ENCODE data around the genes PRDM9, CDH9 and GOLPH3.

DNA sequence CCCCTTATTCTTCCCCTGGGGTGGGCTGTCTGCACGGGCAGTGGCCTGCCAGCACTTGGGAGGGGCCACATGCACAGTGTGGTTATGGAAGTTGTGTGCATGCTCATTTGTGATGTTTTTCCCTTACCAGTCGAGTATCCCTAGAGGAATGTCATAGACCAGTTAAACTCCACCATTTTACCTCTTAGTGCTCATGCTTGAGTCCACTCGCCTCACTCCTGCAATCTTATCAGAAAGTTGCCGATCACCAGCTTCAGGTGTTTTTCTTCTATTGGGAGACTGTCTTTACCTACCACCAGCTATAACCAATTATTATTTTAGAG is 584.8 kb downstream of the CDH18 start:
- RRBS, 2 experiments, result no CpG with 5 or more reads among the region's 4 CpGs
CAGE:
- cytosol, long polyA minus RNA, result no peak
- cytosol, long polyA plus RNA, result no peak
- long polyA plus RNA, result no peak
- nucleus, long polyA minus RNA, result no peak
- nucleus, long polyA plus RNA, result no peak

DNA sequence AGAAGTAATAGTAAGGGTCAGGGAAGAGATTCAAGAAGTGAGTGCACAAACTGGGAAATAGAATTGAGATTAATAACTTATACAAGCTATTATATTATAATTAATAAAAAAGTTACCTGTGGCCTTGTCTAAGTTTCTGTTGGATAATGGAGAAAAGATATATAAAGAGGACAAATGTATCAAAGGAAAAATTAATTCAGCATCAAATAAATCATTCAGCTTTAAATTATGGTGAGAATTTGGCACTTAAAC is 321.3 kb downstream of the CDH18 start:
CAGE:
- cytosol, long polyA minus RNA, result no peak
- cytosol, long polyA plus RNA, result no peak
- long polyA plus RNA, result no peak
- nucleus, long polyA minus RNA, result no peak
- nucleus, long polyA plus RNA, result no peak

- RRBS, 2 experiments, result no CpG with 5 or more reads among the region's 4 CpGs
CAGE:
- cytosol, long polyA minus RNA, result no peak
- cytosol, long polyA plus RNA, result no peak
- long polyA plus RNA, result no peak
- nucleus, long polyA minus RNA, result no peak
- nucleus, long polyA plus RNA, result no peak
Observed at GRCh38 chr5:20469067-20469345, 481.0 kb upstream of the CDH18 start.

DNA sequence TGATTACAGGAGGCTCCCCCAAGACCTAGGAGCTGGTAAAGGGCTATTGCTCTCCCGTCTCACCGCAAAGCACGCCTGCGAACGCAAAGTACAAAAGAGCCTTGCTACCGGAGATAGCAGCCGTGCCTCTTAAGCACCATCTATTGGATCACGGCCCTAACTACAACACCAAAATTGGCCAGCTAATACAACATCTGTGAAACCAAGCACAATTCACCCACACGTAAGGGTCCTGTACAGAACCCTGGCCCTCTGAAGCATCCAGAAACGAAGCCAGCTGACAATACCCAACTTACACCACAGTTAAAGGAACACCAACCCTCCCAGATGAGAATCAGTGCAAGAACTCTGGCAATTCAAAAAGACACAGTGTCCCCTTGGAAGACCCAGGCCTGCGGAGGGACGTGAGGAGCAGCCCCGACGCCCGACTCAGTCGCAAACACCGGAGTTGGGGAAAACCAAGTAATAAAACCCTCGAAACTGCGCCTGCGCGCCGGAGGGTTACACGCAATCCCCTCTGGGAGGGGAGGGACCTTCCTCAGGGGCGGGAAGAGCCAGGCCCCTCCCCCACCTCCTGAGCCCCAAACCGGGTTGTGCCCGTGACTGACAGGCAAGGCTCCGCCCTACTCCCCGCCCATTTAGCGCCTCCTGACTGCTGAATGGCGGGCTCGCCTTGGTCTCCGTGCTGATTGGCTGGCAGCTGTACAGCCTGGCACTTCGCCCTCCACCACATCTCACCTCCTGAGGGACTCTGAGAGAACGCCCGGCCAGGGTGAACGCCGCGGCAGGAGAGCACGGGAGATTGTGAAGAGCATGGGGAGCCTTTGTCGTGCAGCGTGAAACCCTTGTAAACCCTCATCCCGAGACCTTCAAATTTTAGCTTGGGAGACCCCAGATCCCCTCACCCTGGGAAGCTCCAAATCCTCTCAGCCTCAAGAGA is at the start of gene PRDM9:
PRDM9 (plus strand) TSS at position 744 of the 940 bp plus-strand sequence.
- RRBS, 2 experiments, result 0 to 5% methylated on average over 2 of the region's 42 CpGs
CAGE:
- cytosol, long polyA minus RNA, result no peak
- cytosol, long polyA plus RNA, result no peak
- long polyA plus RNA, result no peak
- nucleus, long polyA minus RNA, result no peak
- nucleus, long polyA plus RNA, result no peak

DNA sequence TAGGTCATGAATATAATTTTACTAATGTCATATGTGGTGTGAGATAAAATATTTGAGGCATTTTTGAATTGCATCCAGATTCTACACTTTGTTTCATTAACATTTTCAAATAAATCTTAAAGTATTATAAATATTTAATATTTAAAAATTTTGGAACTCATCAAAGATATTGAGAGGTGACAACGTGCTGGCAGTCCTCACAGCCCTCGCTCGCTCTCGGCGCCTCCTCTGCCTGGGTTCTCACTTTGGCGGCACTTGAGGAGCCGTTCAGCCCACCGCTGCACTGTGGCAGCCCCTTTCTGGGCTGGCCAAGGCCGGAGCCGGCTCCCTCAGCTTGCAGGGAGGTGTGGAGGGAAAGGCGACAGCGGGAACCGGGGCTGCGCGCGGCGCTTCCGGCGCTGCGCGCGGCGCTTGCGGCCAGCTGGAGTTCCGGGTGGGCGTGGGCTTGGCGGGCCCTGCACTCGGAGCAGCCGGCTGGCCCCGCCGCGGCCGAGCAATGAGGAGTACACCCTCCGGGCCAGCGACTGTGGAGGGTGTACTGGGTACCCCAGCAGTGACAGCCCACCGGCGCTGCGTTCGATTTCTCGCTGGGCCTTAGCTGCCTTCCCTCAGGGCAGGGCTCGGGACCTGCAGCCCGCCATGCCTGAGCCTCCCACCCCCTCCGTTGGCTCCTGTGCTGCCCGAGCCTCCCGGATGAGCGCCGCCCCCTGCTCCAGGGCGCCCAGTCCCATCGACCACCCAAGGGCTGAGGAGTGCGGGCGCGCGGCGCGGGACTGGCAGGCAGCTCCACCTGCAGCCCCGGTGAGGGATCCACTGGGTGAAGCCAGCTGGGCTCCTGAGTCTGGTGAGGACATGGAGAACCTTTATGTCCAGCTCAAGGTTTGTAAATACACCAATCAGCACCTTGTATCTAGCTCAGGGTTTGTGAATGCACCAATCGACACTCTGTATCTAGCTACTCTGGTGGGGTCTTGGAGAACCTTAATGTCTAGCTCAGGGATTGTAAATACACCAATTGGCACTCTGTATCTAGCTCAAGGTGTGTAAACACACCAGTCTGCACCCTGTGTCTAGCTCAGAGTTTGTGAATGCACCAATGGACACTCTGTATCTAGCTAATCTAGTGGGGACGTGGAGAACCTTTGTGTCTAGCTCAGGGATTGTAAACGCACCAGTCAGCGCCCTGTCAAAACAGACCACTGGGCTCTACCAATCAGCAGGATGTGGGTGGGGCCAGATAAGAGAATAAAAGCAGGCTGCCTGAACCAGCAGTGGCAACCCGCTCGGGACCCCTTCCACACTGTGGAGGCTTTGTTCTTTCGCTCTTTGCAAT is 444.0 kb downstream of the PRDM9 start:
- RRBS, 2 experiments, result 23 to 38% methylated on average over 6 of the region's 63 CpGs
CAGE:
- cytosol, long polyA minus RNA, result no peak
- cytosol, long polyA plus RNA, result no peak
- long polyA plus RNA, result no peak
- nucleus, long polyA minus RNA, result no peak
- nucleus, long polyA plus RNA, result no peak

DNA sequence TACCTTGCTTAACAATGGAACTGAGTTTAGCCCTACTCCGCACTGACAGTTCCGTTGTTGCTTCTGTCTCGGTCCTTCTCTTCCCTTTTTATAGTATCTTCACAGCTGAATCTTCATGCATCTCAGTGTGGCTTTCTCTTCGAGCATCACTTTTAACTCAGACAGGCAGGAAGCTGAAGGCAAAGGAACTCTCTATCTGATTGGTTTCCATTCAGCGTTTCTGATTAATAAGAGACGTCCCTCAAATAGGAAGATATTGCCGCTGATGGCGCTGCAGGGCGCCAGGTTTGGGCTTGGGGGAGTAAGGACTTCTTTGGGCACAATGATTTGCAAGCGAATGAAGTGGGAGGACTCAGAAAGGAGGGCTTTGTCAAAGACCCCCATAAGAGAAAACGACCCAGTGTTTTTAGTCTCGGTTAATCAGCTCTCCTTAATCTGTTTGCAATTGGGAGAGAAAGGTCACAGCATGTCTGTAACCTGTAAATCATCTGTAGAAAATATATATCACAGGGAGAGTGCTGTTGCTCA is at the start of gene CDH9:
CDH9 (minus strand) TSS at position 127 of the 528 bp plus-strand sequence.
- RRBS, 2 experiments, result no CpG with 5 or more reads among the region's 12 CpGs
CAGE:
- cytosol, long polyA minus RNA, result no peak
- cytosol, long polyA plus RNA, result no peak
- long polyA plus RNA, result no peak
- nucleus, long polyA minus RNA, result no peak
- nucleus, long polyA plus RNA, result no peak

GRCh38 chr5:27471848-27473283 is 434.0 kb upstream of the CDH9 start:
- RRBS, 2 experiments, result no CpG with 5 or more reads among the region's 18 CpGs
CAGE:
- cytosol, long polyA minus RNA, result start-site peak on the plus strand at chr5:27472295-27472301, 93 reads; start-site peak on the plus strand at chr5:27472405-27472455, 121 reads; start-site peak on the plus strand at chr5:27472918-27473007, 10 reads; start-site peak on the plus strand at chr5:27473079-27473133, 7 reads
- cytosol, long polyA plus RNA, result no peak
- long polyA plus RNA, result start-site peak on the plus strand at chr5:27472270-27472451, 348 and 571 reads in 2 replicates
- nucleus, long polyA minus RNA, result no peak
- nucleus, long polyA plus RNA, result start-site peak on the plus strand at chr5:27472293-27472469, 3,062 and 3,435 reads in 2 replicates

DNA sequence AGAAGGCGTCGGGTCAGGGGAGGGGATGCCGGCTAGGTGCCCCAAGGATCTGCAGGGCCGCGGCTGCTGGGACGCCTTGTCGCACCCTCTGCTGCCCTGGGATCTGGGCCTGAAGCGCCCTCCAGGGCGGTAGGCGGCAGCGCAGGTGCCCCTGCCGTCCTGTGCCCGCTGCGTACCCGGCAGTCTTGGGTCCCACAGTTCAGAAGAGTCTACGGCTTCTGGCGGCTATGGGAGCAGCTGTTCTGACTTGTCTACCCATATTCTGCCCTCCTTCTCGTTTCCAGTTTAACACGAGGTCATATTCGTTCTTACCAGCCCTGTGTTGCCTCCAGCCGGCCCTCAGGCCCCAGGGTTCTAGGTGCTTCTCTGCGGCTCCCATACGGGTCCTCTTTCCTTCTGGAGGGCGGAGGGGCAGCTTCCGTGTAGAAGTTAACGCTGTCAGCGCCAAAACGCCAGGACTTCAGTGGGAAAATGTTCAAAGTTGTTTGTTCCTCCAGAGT is 1771.9 kb upstream of the CDH9 start:
- RRBS, 2 experiments, result 90 to 100% methylated on average over 3 of the region's 28 CpGs
CAGE:
- cytosol, long polyA minus RNA, result no peak
- cytosol, long polyA plus RNA, result no peak
- long polyA plus RNA, result no peak
- nucleus, long polyA minus RNA, result no peak
- nucleus, long polyA plus RNA, result no peak

DNA sequence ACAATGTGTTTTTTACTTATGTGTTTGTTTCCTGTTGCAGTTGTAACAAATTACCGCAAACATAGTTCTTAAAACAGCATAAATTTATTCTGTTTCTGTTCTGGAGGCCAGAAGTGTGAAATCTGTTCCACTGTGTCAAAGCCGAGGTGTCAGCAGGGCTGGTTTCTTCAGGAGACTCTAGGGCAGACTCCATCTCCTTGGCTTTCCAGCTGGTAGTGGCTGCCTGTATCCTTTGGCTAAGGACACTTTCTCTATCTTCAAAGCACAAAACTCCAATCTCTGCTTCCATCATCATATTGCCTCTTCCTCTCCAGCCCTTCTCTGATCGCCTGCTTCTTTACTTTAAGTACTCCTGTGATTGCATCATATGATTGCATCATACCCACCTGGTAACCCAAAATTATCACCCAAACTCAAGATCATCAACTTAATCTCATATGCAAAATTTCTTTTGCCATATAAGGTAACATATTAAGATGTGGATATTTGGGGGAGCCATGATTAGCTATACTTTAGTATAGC is 1092.7 kb upstream of the CDH6 start:
- RRBS, 2 experiments, result no CpG with 5 or more reads among the region's 3 CpGs
CAGE:
- cytosol, long polyA minus RNA, result no peak
- cytosol, long polyA plus RNA, result no peak
- long polyA plus RNA, result no peak
- nucleus, long polyA minus RNA, result no peak
- nucleus, long polyA plus RNA, result no peak

DNA sequence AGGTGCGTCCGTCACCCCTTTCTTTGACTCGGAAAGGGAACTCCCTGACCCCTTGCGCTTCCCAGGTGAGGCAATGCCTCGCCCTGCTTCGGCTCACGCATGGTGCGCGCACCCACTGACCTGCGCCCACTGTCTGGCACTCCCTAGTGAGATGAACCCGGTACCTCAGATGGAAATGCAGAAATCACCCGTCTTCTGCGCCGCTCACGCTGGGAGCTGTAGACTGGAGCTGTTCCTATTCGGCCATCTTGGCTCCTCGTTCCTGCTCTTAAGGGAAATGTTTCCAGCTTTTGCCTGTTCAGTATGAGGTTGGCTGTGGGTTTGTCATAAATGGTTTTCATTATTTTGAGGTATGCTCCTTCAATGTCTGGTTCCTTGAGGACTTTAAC is 369.8 kb upstream of the CDH6 start:
- RRBS, 2 experiments, result no CpG with 5 or more reads among the region's 17 CpGs
CAGE:
- cytosol, long polyA minus RNA, result no peak
- cytosol, long polyA plus RNA, result no peak
- long polyA plus RNA, result no peak
- nucleus, long polyA minus RNA, result no peak
- nucleus, long polyA plus RNA, result no peak

DNA sequence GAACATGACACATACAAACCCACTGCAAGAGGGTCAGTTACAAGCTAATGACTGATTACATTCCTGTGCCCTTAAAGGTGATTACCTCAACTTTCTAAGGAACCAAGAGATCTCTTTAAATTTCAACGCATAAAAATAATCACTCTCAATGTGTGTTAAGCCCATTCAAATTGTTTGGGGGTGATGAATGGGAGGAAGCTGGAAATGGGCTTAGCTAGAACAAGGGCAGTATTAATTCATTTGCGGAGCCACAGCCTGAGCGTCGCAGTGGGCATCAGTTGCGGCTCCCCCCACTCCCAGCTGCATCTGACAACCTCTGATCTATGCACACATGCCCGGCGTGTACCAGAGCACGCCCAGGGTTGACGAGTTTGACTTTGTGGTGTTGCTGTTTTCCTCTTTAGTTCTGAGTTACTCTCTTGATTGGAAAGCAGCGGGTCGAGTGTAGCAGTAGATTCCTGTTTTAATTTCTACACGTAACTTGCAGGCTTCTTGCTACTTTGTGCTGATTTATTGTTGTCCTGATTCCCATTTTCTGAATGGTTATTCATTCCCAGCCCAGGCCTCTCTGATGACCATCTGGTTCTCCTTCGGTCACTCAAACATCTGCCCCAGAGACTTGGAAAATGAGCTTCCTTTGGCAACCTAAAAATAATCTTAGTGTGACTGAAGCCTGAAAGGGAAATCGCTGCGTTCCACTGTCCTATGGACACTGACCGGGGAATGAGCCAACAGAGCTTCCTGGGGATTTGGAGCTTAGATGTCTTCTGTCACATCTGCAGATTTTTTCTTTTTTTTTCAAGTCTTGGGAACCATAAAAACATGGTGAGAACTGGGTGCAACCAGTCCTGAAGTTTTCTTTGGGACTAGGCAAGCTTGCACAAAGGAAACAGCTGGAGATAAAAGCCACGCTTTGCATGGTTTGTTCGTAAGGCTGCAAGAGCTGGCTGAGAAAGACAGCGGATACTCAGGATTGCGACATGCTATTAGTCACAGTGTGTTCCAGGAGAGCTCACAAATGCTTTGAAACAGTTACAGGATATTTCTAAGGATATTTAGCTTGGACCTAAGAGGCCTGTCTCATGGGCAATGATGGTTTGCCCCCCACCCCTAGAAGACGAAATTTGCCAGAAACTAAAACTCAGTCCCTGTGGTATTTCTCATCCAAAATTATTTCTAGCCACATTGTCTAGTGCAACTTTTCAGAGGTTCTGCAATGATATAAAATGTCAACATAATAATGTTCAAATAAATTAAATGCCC is 146.4 kb downstream of the GOLPH3 start:
- RRBS, 2 experiments, result no CpG with 5 or more reads among the region's 21 CpGs
CAGE:
- cytosol, long polyA minus RNA, result no peak
- cytosol, long polyA plus RNA, result no peak
- long polyA plus RNA, result no peak
- nucleus, long polyA minus RNA, result no peak
- nucleus, long polyA plus RNA, result no peak

DNA sequence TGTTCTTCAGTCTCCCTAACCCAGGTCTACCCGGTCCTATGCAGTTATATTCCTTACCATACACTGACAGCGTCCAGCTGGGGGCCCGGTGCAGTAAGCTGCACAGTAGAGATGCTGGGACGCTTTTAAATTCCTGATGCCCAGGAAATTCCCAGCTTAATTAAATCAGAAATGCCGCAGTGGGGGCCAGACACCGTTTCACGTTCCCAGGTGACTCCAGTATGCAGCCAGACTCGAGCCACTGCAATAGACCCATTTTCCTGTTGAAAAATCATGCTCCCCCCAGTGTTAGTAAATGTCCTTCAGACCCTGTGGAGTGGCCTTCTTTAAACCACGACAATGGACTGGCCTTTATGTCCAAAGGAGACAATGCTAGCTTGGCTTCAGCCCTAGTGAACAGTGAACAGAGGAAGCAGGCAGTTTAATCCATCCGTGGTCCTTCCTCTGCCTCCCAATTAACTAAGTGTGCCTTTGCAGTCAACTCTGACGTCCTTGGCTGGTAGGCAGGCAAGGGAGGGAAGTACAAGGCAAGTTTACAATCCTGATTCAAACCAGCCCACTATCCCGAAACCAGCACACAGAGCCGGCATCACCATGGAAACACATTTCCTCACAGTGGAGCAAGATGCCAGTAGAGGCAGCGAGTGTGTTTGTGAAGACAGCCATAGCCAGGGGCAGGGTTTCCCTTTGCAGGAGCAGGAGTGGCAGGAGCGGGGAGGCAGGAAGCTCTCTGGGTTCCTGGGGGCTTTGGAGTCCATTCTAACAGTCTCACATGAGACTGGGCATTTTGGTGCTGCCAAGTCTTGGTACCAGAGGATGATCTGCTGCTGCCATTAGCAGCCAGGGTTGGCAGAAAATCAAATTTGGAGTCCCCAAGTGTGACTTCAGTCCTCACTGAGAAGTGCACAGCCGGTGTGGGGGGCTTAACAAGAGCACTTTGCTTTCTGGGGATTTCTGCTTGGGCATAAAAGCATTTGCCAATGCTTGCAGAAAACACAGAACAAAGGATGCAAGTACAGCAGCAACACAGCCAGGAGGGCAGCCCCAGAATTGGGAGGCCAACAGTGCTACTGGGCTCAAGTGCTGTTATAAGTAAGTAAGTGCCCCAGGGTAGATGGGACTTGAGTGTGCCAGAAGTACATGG is 73.9 kb downstream of the GOLPH3 start:
- RRBS, 2 experiments, result no CpG with 5 or more reads among the region's 16 CpGs
CAGE:
- cytosol, long polyA minus RNA, result no peak
- cytosol, long polyA plus RNA, result no peak
- long polyA plus RNA, result no peak
- nucleus, long polyA minus RNA, result no peak
- nucleus, long polyA plus RNA, result no peak

- RRBS, 2 experiments, result no CpG with 5 or more reads among the region's 2 CpGs
CAGE:
- cytosol, long polyA minus RNA, result no peak
- cytosol, long polyA plus RNA, result no peak
- long polyA plus RNA, result no peak
- nucleus, long polyA minus RNA, result start-site peak on the minus strand at chr5:32169421-32169450, 20 reads; start-site peak on the minus strand at chr5:32169542-32169558, 21 reads; start-site peak on the minus strand at chr5:32169724-32169812, 32 reads
- nucleus, long polyA plus RNA, result no peak
Observed at GRCh38 chr5:32169238-32170339, 4.5 kb downstream of the GOLPH3 start.

DNA sequence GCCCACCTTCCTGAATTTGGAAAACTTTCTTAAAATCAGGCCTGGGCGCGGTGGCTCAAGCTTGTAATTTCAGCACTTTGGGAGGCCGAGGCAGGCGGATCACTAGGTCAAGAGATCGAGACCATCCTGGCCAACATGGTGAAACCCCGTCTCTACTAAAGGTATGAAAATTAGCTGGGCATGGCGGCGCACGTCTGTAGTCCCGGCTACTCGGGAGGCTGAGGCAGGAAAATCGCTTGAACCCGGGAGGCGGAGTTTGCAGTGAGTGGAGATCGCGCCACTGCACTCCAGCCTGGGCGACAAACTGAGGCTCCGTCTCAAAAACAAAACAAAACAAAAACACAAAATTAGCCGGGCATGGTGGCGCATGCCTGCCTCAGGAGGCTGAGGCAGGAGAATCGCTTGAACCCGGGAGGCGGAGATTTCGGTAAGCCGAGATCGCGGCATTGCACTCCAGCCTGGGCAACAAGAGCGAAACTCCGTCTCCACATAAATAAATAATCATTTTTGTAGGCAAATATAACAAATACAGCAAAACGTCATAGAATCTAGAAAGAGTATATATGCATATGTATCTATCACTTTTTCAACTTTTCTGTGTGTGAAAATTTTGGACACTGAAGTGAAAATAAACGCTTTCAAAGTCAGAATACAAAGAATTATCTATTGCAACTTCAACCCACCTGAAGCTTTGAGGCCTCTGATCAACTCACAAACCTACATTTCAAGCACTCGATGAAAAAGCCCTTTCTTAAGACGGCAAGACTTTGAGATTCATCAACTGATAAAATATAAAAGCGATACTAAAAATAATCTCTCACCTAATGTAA is 1.5 kb downstream of the GOLPH3 start:
- RRBS, 2 experiments, result 0 to 3% methylated on average over 2 of the region's 34 CpGs
CAGE:
- cytosol, long polyA minus RNA, result start-site peak on the minus strand centred at position 730 of the sequence, 124 bp wide, 20 reads
- cytosol, long polyA plus RNA, result no peak
- long polyA plus RNA, result no peak
- nucleus, long polyA minus RNA, result start-site peak on the minus strand centred at position 516 of the sequence, 55 bp wide, 44 reads; start-site peak on the minus strand centred at position 652 of the sequence, 67 bp wide, 28 reads; start-site peak on the minus strand centred at position 789 of the sequence, 12 bp wide, 23 reads
- nucleus, long polyA plus RNA, result no peak

- RRBS, 2 experiments, result 1 to 2% methylated on average over 25 to 31 of the region's 84 CpGs
CAGE:
- cytosol, long polyA minus RNA, result start-site peak on the minus strand at chr5:32174268-32174314, 925 reads
- cytosol, long polyA plus RNA, result start-site peak on the minus strand at chr5:32174253-32174322, 391 and 1,001 reads in 2 replicates
- long polyA plus RNA, result start-site peak on the minus strand at chr5:32174253-32174292, 481 and 578 reads in 2 replicates; start-site peak on the minus strand at chr5:32174627-32174756, 47 and 85 reads in 2 replicates
- nucleus, long polyA minus RNA, result no peak
- nucleus, long polyA plus RNA, result start-site peak on the minus strand at chr5:32174253-32174338, 401 and 640 reads in 2 replicates
Observed at GRCh38 chr5:32174025-32174893, at the start of gene GOLPH3. GOLPH3 (minus strand) TSS chr5:32174319.

DNA sequence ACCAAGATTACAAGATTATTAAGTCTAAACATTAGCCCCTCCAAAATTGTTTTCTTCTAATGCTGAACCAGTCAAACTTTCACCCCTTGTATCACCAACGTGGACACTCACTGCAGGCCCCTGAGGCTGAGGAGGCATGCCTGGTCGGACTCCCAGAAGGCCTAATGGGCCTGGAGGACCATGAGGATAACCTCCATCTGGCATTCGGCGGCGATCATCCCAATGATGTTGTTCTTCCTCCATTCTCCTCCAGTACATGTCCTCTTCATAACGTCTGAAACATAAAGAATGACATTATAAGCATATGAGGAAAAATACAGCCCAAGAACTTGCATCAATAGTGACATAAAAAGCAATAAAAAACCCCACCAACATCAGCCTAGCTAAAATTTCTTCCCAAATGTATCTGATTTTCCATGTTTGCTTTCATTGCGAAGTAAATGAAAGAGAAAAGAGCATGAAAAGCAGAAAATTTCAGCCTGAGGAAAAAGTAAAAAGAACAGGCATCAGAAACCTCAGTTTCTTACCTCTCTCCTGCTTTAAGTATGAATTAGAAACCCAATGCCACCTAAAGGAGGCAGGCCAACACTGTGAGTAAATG is 54.3 kb downstream of the ZFR start:
- RRBS, 2 experiments, result no CpG with 5 or more reads among the region's 7 CpGs
CAGE:
- cytosol, long polyA minus RNA, result no peak
- cytosol, long polyA plus RNA, result no peak
- long polyA plus RNA, result no peak
- nucleus, long polyA minus RNA, result no peak
- nucleus, long polyA plus RNA, result no peak

DNA sequence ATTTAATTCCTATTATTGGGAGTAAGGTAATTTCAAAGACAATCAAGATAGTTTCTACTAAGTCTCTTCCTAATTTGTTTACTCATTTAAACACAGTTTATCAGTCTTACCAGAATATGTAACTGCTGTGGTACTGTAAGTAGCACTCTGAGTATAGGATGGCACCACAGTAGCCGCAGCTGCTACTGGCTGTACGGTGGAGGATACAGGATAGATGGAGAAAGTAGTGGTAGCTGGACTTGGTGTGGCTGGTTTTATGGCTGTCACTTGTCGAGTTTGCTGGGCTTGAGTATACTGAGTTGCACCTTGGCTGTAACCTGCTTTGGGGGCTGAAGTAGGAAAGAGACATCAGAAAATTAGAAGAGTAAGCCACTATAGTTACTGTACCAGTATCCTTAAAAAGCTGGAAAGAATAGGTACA is 29.7 kb downstream of the ZFR start:
- RRBS, 2 experiments, result no CpG with 5 or more reads among the region's 3 CpGs
CAGE:
- cytosol, long polyA minus RNA, result no peak
- cytosol, long polyA plus RNA, result no peak
- long polyA plus RNA, result no peak
- nucleus, long polyA minus RNA, result no peak
- nucleus, long polyA plus RNA, result no peak

GRCh38 chr5:32588443-32589125 is 3.2 kb downstream of the SUB1 start:
- RRBS, 2 experiments, result no CpG with 5 or more reads among the region's 5 CpGs
CAGE:
- cytosol, long polyA minus RNA, result start-site peak on the plus strand at chr5:32588469-32588677, 13 reads
- cytosol, long polyA plus RNA, result no peak
- long polyA plus RNA, result no peak
- nucleus, long polyA minus RNA, result no peak
- nucleus, long polyA plus RNA, result no peak

- RRBS, 2 experiments, result 75 to 82% methylated on average over 4 of the region's 104 CpGs
CAGE:
- cytosol, long polyA minus RNA, result no peak
- cytosol, long polyA plus RNA, result no peak
- long polyA plus RNA, result no peak
- nucleus, long polyA minus RNA, result no peak
- nucleus, long polyA plus RNA, result no peak
Observed at GRCh38 chr5:32711634-32712726, 859 bp downstream of the NPR3 start.

GRCh38 chr5:33161857-33162251 is 278.9 kb upstream of the TARS1 start:
- RRBS, 2 experiments, result no CpG with 5 or more reads among the region's 11 CpGs
CAGE:
- cytosol, long polyA minus RNA, result no peak
- cytosol, long polyA plus RNA, result no peak
- long polyA plus RNA, result no peak
- nucleus, long polyA minus RNA, result no peak
- nucleus, long polyA plus RNA, result no peak